ENCODE measurements around a stretch of chr21.

DNA sequence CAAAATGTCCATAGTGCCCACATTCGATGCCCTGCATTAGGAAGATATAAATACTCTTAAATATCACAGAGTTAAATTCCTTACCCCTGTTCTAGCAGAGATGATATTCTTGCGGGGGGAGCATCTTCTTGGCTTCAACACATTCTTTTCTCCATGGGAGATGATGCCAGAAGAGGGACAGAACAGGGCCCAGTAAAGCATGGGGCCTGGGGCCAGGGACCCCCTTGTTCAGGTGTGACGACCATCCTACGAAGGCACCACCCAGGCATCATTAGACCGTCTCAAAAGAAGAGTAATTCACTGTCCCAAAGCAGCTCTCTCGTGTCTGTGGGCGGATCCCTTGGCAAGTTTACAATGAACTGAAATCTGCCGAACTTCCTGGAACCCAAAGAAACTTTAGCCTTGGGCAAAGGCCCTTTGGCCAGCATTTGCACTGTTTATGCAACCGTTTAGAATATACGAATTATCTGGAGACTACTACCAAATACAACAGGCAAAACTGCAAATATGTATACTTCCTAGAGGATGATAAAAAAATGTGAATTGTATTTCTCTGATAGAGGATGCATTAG is 1.6 kb upstream of the SOD1 start:
- RRBS, result no CpG with 5 or more reads among the region's 10 CpGs

- RRBS, result no CpG with 5 or more reads among the region's 7 CpGs
These were observed 7.5 kb downstream of the SOD1 start for GRCh38 chr21:31666730-31667667.

DNA sequence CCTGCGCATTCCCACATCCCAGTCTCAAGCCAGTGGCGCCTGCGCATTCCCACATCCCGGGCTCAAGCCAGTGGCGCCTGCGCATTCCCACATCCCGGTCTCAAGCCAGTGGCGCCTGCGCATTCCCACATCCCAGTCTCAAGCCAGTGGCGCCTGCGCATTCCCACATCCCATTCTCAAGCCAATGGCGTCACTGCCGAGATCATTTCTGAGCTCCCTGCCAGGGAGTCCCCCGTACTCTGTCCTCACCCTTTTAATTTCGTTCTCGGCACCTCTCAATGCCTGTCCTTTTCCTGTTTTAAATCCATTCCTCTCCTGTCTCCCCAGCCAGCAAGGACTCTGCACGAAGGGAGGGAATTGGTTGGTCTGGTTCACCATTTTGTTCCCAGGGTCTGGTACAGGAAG is 74.4 kb downstream of the HUNK start:
- RRBS, result no CpG with 5 or more reads among the region's 17 CpGs

DNA sequence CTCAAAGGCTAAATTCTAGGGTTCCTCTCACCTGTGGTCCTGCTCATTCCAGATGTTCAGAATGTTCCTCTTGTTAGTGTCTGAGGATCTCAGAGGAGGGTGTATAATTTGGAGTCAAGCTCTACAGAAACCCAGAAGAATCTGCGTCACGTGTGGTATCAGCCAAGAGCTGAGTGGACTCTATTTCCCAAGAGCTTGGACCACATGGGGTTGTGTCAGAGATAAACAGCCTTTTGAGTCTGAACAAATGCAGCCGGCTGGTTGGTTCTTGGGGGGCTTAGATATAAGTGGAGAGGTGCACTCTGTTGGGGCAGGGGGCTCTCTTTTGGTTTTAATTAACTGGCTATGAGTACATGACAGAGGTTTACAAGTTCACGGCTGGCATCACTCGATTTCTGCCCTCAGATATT is 595 bp upstream of the MRAP start:
- RRBS, result no CpG with 5 or more reads among the region's 5 CpGs

GRCh38 chr21:32377033-32377636 is 15.7 kb downstream of the URB1 start:
- RRBS, result no CpG with 5 or more reads among the region's 5 CpGs

GRCh38 chr21:32411829-32412103 is 740 bp upstream of the EVA1C start:
- RRBS, result 4% methylated on average over 6 of the region's 20 CpGs

GRCh38 chr21:32450840-32451748 is 38.6 kb downstream of the EVA1C start:
- RRBS, result no CpG with 5 or more reads among the region's 17 CpGs

- RRBS, result no CpG with 5 or more reads among the region's 8 CpGs
These were observed 79.9 kb downstream of the TCP10L start for GRCh38 chr21:32505415-32505748.

- RRBS, result no CpG with 5 or more reads among the region's 10 CpGs
These were observed 9.0 kb downstream of the CFAP298 start for GRCh38 chr21:32603194-32603635.

- RRBS, result under 1% methylated on average over 10 of the region's 35 CpGs
These were observed 635 bp downstream of the CFAP298 start for GRCh38 chr21:32611391-32612092.

DNA sequence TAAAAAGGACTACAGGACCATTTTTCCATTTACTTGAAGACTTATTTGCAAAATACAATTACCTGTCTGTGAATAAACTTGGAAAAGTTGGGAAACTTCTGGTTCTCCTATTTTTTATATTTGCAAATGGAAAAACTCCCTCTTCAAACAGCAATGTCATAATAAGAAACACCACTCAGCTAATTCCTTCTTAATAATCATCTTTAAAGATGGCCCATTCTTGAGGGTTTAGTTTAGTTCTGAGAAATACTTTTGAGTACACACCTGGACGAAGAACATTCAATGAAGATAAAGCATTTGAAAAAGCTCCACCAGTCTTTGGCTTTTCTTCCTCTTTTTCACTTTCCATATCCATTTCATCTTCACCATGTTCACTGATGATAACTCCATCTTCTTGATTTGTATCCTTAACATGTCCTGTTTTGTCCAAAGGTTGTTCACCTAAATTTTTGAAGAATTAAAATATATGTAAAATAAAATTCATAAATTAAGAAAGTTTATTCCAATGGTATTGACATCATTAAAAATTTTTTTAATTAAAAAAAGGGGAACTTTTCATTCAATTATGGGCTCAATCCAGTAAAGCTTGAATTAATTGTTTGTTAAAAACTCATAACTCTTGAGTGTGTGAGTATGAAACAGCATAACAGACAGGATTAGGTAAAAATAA is 7.3 kb downstream of the PAXBP1 start:
- RRBS, result no CpG with 5 or more reads among the region's 1 CpG

DNA sequence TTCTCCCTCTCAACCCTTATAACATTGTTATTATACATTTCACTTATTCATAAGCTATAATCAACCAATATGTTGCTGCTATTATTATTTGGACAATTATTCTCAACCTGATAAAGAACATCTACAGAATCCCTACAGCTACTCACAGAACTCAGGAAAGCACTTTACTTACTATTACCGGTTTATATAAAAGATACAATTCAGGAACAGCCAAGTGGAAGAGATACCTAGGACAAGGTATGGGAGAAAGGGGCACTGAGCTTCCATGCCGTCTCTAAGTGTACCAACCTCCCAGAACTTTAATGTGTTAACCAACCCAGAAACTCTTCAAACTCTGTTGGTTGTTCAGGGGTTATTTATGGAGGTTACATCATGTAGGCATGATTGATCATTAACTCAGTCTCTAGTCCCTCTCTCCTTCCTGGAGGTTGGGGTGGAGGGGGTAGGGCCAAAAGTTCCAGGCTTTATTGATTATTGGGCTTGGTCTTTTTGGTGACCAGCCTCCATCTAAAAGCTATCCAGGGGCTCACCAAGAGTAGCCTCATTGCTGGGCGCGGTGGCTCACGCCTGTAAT is 3.6 kb upstream of the IFNAR2 start:
- RRBS, result no CpG with 5 or more reads among the region's 5 CpGs

DNA sequence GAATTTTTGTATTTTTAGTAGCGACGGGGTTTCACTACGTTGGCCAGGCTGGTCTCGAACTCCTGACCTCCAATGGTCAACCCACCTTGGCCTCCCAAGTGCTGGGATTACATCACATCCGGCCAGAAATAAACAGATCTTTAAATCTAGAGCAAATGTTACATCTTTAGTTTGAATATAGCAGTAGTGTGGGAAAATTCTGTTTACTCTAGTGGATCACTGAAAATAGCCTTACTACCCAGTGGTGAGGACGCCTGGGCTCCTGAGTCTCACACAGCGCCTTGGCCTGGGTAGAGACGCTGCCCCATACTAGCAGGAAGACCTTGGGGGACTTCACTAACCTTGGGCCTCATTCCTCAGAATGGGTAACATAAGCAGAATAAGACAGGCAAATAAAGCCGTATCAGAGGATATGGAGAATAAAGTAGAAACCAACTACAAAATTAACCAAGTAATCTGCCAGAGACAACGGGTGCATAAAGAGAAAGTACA is 560 bp downstream of the GART start:
- RRBS, result no CpG with 5 or more reads among the region's 10 CpGs

DNA sequence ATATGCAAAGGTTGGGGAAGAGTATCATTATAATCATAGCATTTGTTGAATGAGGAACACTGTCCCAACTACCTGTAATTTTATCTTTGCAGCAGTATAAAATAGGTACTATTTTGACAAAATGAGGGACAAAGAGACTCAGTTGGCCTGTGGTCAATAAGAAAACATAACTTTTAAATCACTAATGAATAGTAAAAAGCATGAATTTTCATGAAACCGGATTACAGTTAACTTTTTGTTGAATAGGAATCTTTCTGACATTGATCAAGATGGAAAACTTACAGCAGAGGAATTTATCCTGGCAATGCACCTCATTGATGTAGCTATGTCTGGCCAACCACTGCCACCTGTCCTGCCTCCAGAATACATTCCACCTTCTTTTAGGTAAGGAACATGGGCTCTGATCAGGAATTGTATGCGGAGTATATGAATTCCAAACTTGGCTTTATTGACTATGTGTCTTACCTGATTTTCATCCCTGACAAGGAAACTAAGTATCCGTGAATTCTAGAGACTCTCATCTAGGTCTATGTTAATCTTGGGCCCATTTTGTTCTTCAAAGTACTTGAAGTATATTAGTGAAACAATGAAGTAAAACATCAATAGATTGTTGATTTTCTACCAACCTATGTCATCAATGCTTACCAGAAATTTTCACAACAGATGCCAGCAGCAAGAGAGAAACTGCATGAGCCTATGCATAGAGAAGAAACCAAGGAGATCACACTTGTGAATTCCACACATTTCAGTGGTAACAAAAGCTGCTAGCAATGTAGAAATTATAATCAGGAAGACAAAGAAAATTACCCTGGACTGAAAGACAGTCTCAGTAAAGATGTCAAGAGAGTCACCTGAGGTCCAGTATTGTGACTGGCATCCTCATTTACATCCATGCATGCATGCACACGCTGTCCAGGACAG is 123.6 kb downstream of the ITSN1 start:
- RRBS, result no CpG with 5 or more reads among the region's 4 CpGs

GRCh38 chr21:33951602-33952272 is 36.1 kb upstream of the ATP5PO start:
- RRBS, result no CpG with 5 or more reads among the region's 5 CpGs

DNA sequence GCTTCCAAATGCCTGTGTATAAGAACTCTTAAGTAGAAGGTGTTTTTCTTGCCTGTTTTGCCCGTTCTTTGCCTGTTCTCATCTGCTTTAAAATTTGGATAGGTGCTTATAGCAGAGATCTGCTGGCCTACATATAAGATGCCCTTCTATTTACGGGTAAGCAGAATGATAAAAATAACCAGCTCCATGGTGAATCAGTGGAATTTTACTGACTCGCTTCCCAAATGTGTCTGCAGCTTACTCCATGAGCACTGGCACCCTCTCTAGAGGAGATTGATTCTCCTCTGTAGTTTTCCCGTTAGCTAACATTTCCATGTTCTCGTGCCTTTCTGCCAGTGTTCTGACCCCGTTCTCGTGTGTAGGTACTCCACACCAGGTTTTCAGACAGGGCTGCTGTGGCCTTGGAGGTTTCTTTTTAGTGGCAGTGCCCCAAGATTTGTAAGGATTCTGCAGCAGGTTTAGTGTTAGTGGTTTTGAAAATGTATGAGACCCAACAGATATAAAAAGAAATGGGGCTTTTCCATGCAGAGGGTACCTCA is 56.1 kb downstream of the MRPS6 start:
- RRBS, result no CpG with 5 or more reads among the region's 7 CpGs

DNA sequence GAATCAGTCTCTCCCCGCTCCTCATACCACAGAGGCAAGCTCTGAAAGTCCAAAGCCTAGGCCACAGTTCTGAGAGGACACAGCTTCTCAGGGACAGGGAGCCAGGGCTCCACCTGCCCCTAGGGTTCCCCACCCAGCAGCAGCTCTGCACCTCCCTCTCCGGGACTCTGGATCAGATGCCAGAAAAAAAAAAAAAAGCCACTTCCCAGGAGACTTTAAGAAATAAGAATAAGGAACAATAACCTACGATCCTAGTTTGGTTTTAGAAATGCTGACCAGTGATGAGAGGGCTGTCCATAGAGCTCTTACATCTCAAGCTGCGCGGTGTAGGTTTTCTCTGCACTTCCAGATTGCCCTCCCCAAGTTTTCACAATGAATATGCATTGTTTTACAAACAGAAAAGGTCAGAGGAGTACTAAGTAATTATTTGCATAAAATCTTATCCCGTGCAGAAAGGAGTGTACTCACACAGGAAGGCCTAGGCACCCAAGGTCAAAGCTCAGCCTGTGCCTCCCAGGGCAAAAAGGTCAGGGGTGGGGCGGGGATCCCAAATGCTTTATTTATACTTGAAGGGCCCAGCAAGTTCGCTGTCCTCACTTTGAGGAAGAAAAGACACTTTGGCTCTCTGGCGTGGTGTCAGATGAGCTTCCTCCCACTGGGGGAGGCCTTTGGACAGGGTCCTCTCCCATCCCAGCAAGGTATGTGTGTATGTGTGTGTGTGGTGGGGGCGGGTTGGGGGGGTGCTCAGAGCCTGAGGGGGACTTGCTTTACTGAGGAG is 10.2 kb upstream of the KCNE1 start:
- RRBS, result no CpG with 5 or more reads among the region's 10 CpGs

DNA sequence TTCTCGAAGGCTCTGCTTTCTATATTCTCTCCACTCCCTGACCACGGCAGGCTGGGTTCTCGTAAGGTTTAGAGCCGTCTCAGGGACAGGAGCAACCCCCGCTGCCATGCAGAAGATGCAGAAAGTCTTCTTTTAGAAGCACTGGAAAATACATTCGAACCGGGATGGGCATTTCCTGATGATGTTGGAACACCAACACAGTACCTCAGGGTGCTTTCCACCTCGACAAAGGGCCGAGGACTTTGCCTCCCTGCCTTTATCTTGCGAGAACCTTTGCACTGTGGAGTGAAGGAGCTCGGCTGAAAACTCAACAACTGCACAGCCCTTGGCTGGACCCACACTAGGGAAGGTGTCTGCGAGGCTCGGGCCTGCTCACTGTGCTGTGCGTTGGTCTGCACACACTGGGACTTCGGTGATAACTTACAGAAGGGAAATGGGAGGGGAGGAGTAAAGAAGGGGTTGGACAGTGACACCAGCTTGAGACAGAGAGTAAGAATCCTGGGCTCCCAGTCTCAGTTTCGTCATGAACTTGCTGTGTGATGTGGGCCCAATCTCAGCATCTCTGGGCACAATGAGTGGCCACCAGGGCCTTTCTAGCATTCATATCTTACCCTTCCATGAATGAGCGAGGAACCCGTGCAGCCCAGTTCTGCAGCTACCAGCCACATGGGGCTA is 18.3 kb downstream of the RCAN1 start:
- RRBS, result no CpG with 5 or more reads among the region's 18 CpGs

- RRBS, result no CpG with 5 or more reads among the region's 25 CpGs
These were observed 2.1 kb downstream of the CLIC6 start for GRCh38 chr21:34670737-34671531.